ENCODE results near the genes USP50, GLDN and GNB5.

DNA sequence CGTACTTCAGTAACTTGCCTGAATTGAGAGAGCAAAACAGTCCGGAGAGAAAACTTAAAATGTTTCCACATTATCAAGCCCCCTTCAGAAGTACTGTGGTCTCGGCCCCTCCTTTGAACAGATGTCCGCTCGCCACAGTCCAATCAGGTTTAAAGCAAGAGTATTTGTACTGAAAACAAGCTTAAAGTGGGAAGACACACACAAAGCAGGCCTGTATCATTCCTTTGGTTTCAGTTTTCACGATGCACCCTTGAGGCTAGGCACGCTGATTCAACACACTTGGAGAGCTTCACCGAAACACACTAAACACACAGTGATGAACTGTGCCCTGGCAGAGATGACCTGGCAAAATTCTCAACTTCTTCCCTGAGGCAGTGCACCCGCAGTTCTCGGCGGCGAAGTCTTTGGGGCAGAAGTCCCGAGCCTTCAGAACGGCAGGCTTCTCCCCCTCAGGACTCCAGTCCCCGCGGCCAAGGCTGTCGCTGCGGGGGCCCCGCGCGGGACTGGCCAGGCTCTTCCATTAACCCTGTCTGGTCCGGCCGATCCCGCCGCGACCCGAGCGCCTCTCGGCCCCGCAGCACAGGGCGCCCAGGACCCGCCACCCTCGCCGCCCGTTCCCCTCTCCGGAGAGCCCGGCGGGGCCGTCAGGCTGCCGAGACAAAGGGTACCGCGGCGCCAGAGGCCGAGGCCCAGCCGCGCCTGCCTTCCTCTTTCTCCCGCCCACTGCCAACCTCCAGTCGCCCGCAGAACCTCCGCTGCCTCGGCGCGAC lies 953 bp downstream of the GABPB1 start:
- PRO-cap = bidirectional peak, plus-strand start at position 385 of the sequence, minus-strand start at position 151 of the sequence; bidirectional peak, plus-strand start at position 460 of the sequence, minus-strand start at position 505 of the sequence
- RAMPAGE, long total RNA, 2 experiments = no peak in any of the 2 experiments

- PRO-cap = no peak
- RAMPAGE, long total RNA, 2 experiments = no peak in any of the 2 experiments
Observed at GRCh38 chr15:50546446-50546968, at the start of gene USP50. Gene USP50 (minus strand): TSS chr15:50546666.

GRCh38 chr15:50702838-50703357 lies 16.3 kb upstream of the TRPM7 start:
- PRO-cap = no peak
- RAMPAGE, long total RNA, 2 experiments = no peak in any of the 2 experiments

GRCh38 chr15:50889704-50890117 lies 18.8 kb upstream of the AP4E1 start:
- PRO-cap = no peak
- RAMPAGE, long total RNA, 2 experiments = no peak in any of the 2 experiments

DNA sequence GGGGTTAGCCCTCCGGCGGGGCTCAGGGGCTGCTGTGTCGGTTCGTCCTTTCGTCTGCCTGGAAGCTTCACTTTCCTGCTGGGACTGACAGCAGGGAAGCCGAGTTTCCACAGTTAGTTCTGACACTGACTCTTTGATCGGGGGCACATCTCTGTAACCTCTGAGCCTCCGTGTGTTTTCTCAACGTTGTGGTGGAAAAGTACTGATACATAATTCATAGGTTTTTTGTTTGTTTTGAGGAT lies 459 bp downstream of the AP4E1 start:
- PRO-cap = no peak
- RAMPAGE, long total RNA, 2 experiments = no peak in any of the 2 experiments

- PRO-cap = no peak
- RAMPAGE, long total RNA, 2 experiments = no peak in any of the 2 experiments
Observed at GRCh38 chr15:51016677-51017275, 77.9 kb downstream of the TNFAIP8L3 start.

- PRO-cap = no peak
- RAMPAGE, long total RNA, 2 experiments = no peak in any of the 2 experiments
Observed at GRCh38 chr15:51036885-51037979, 57.5 kb downstream of the TNFAIP8L3 start.

GRCh38 chr15:51051871-51052114 lies 42.9 kb downstream of the TNFAIP8L3 start:
- PRO-cap = no peak
- RAMPAGE, long total RNA, 2 experiments = no peak in any of the 2 experiments

- PRO-cap = no peak
- RAMPAGE, long total RNA, 2 experiments = no peak in any of the 2 experiments
Observed at GRCh38 chr15:51163196-51163414, 68.4 kb upstream of the TNFAIP8L3 start.

DNA sequence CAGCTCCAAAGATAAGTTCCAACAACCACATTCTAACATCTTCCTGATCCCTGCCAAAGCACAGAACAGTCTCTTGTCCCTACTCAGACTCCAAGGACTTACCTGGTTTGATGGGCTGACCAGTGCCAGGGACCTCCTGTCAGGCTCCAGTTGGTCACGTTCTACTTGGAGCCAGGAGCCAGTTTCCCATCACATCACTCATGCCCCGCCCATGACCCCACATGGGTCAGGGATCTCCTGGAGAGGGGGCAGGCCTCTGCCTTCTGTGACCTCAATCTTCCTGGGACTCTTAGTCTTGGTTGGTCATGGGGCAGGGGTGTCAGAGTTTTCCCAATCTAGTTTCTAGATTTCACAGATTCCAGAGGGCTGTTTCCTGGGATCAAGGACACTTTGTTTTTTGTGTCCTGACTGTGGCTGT lies 20.1 kb downstream of the CYP19A1 start:
- PRO-cap = no peak
- RAMPAGE, long total RNA, 2 experiments = no peak in any of the 2 experiments

- PRO-cap = bidirectional peak, plus-strand start at chr15:51341655, minus-strand start at chr15:51341503
- RAMPAGE, long total RNA, 2 experiments = no peak in any of the 2 experiments
Observed at GRCh38 chr15:51341139-51342163, at the start of gene GLDN. Gene GLDN (plus strand): TSS chr15:51341655.

DNA sequence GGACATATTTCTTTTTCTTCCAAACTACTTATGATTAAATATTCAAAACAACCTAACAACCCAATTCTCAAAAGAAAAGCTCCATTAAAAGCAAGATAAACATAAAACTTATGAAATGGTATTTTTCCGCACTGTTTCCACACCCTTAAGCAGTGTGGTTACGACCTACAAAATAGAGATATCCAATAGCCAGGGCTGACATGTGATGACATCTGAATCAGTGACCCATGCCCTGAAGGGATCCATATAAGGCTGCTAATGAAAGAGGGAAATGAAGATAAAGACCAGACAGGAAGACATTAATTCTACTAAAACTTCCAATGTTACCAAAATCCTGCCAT lies 45.5 kb downstream of the DMXL2 start:
- PRO-cap = no peak
- RAMPAGE, long total RNA, 2 experiments = no peak in any of the 2 experiments

GRCh38 chr15:51731407-51732356 lies 5.8 kb downstream of the LYSMD2 start:
- PRO-cap = no peak
- RAMPAGE, long total RNA, 2 experiments = no peak in any of the 2 experiments

GRCh38 chr15:52039982-52041450 lies 21.5 kb downstream of the MAPK6 start:
- PRO-cap = no peak
- RAMPAGE, long total RNA, 2 experiments = no peak in any of the 2 experiments

- PRO-cap = no peak
- RAMPAGE, long total RNA, 2 experiments = no peak in any of the 2 experiments
Observed at GRCh38 chr15:52191172-52191659, at the start of gene GNB5. Gene GNB5 (minus strand): TSS chr15:52191392.

DNA sequence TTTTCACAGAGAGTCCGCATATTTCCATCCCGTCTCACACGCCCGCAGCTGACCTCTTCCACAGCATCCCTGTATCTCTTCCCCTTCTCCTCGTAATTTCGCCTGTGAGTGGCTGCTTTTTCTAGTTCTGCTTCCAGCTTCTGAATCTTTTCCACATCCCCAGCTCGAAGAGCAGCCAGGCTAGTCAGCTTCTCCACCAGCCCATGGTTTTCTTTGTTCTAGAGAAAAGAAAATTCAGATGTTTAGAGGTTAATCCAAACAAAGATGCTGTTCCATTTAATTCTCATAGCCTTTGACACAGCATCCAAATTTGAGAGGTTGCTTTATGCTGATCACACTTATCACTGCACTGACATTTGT lies 46.2 kb upstream of the GNB5 start:
- PRO-cap = no peak
- RAMPAGE, long total RNA, 2 experiments = no peak in any of the 2 experiments

DNA sequence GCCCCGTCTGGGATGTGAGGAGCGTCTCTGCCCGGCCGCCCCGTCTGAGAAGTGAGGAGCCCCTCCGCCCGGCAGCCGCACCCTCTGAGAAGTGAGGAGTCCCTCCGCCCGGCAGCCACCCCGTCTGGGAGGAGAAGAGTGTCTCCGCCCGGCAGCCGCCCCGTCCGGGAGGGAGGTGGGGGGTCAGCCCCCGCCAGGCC lies 9.7 kb downstream of the MYO5C start:
- PRO-cap = no peak
- RAMPAGE, long total RNA, 2 experiments = no peak in any of the 2 experiments

- PRO-cap = no peak
- RAMPAGE, long total RNA, 2 experiments = no peak in any of the 2 experiments
Observed at GRCh38 chr15:52287960-52289033, 7.3 kb downstream of the MYO5C start.

- PRO-cap = no peak
- RAMPAGE, long total RNA, 2 experiments = no peak in any of the 2 experiments
Observed at GRCh38 chr15:52292735-52293427, 2.7 kb downstream of the MYO5C start.

DNA sequence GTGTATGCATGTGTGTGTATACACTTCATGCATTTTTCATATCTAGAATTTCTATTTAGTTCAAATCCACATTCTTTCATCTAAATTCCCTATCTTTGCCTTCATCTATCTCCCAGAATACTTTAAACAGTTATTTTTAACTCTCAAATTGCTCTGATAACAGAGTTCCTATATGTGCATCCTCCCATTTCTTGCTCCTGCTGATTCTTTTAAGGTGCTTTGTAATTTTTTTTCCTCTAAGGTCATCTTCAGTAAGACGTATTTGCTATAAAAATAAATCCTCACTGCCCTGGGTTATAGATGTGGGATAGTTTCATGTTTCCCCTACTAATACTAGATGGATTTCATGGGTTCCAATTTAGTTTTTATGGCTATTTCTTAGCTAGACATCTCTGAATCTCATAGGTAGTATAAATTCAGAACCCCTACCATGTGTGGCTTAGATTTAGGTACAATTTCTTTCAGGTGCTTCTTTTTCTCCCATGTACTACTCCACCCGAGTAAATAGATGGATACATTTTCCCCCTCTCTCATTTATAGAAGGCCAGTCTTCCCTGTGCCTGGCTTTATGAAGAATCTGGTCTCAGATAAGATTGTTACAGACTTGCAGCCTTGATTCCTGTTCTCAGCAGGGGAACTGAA lies 33.5 kb upstream of the ARPP19 start:
- PRO-cap = no peak
- RAMPAGE, long total RNA, 2 experiments = start-site peak on the minus strand in 1 of 2 experiments, centred at position 173 of the sequence, 26 reads per replicate

All from breast epithelium (tissue), 2 donors.